Mesothelial cell of epicardium (in vitro differentiated cells): ENCODE results near the gene POU2F2.

- PRO-cap = no peak
These were observed 784 bp upstream of the B3GNT8 start for GRCh38 chr19:41427639-41428676.

DNA sequence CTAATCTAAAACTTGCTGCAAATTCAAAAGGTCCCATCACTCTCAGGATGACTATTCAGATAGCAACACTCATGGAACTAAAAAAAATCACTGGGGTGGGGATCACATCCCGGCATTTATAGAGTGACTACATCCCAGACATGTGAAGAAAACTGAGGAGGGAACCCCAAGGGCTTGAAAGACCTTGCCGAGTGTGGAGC, 35.1 kb downstream of the ERICH4 start:
- PRO-cap = no peak

- PRO-cap = no peak
These were observed 18.3 kb downstream of the CEACAM6 start for GRCh38 chr19:41773568-41774130.

- PRO-cap = no peak
These were observed 12.0 kb upstream of the CEACAM3 start for GRCh38 chr19:41784265-41784932.

DNA sequence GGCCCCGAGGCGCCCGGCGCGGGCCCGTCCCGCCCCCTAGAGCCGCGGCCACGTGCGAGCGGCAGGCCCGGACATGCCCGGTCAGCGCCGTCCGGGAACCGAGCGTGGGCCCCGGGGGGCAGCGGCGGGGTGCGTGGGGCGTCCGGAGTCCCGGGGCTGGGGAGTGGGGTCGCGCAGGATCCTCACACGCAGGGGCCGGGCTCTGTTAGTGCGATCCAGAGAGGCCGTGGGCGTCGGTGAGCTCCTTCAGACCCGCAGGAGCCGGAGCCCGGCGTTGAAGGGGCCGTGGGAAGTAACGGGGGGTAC, 264 bp downstream of the RPS19 start:
- PRO-cap = no peak

- PRO-cap = no peak
These were observed 340 bp downstream of the ARHGEF1 start for GRCh38 chr19:41883402-41883646.

DNA sequence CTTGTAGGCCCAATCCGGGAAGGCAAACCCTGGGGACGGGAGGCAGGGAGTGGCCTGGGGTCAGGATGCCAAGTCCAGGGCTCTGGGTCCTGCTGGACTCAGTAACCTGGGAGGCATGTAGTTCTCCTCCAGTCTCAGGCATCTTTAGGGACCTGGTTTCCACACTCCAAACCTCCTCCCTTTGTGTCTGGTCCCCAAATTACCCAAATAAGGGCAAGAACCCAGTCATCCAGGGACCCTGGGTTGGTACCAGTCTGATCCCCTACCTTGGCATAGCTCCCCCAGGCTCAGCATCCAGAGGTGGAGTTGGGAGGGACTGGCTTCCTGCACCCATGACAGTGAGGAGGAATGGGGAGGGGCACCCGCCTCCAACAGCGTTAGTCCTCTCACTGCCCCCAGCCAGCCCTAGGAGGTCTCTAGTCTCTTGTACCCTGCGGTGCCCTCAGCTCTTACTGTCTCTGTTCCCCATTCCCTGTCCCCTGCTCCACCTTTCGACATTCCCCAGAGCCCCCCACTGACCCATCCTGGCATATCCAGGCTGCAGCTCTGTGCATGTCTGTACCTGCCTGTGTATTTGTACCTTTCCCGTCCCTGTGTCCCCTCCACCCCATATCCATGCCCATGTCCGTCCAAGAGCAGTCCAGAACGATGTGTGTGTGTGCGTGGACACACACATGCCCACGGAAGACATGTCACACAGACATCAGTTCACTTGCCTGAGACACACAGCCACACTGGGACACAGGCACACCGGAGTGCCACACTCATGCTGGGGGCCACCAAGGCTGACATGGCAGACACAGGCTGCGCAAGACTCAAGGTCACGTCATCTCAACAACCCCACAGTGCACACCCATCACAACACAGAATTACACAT, 17.9 kb downstream of the ERFL start:
- PRO-cap = no peak

DNA sequence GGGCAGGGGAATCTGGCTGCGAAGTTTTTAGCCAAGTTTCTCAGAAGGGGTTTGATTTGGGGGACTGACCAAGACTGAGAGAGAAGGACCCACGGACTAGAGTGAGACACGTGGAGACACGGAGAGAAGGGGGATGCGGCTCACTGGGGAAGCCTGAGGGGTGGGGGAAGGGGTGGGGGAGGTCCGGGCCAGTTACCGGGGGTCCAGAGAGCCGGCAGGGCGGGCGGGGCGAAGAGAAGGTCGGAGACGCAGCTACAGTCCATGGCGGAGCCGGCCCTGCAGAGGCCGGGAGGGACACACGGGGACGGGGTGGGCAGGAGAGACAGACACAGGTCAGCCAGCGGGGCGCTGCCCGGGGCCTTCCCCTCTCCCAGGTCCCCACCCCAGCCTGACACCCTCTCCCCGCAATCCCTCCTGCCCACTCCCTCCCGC, 15.6 kb downstream of the ERFL start:
- PRO-cap = no peak

DNA sequence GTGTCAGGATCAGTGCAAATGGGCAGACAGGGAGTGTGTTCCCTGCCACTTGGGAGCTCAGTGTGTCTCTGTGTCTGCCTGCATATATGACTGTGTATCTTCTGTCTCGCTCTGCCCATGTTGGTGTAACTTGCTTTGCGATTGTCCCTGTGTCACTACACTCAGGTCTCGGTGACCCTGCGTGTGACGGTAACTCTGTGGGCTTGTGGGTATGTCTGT, 8.1 kb upstream of the ERFL start:
- PRO-cap = no peak

- PRO-cap = no peak
These were observed 8.5 kb upstream of the ERFL start for GRCh38 chr19:41936695-41937260.

GRCh38 chr19:41997251-41998225, 3.5 kb upstream of the ATP1A3 start:
- PRO-cap = no peak

- PRO-cap = no peak
These were observed at the start of gene POU2F2 for GRCh38 chr19:42132202-42132972. Gene POU2F2 (minus strand): TSS chr19:42132446.

DNA sequence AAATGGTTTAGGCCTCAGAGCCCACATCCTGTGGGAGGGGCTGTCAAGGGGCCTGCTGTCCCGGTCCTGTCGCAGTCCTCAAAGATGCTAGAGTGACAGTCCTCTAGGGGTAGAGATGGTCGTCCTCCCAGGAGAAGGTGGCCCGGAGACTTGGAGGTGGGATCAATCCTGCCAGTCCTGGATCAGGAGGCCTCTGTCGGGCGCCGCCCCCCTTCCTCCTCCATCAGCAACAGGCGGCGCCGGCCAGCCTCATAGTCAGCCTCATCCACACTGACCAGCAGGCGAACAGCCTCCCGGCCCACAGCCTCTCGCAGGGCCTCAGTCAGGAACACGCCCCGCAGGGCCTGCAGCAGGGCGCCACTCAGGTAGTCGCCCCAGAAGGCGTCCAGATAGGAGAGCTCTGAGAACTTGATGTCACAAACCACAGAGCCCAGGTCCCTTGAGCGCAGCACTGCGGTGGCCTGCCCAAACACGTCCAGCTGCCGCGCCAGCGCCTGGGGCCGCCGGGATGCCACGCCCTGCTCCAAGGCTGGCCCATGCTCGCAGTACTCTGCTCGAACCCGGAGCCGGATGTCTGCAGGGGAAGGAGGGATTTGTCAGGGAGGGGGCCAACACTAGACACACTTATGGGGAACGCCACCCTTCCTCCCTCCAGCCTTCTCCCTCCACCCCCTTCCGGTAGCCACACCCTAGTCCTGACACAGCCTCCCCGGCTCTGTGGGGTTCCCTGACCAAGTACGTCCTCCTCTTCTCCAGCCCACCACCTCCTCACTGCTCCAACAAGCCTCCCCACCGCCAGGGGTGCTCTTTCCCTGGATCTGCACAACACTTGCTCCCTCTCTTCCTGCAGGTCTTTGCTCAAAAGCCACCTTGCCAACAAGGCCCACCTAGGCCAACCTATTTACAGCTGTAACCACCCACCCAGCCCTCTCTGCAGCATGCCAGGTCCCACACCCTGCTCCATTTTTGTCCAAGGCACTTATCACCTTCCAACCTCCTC, 17.9 kb downstream of the DEDD2 start:
- PRO-cap = no peak

DNA sequence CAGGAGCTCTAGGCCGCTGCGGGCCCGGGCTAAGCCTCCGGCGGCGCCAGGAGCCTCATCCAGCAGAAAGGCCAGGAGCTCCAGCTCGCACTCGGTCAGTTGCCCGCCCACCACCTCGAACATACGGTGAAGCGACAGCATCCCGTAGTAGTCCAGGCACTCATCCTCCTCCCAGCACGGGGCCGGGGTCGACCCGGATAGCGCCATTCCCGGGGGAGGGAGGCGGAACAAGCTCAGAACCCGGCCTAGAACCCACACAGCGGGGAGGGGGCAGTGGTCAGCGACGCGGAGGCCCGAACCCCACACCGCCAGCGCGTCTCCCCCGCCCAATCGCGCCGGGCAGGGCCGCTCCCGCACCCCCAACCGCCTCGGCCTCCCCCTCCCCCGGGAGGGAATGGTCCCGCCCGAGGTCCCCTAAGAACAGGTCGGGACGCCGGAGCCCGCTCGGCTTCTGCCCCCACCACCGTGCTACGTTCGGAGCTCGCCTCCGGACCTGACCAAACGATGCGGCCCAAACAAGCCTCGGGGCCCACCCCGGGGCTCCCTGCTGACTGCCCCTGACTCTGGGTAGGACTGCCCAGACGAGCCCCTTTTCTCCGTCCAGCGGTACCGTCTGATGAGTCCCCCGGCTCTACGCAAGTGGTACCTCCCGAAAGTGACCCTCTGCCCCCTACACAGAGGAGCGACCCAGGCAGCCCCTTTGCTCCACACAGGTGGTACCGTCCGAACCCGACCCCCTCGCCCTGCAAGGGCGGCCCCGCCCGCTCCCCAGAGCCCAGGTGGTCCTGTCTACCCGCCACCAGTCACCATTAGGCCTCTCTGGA, 464 bp downstream of the DEDD2 start:
- PRO-cap = no peak

- PRO-cap = no peak
These were observed 9.3 kb downstream of the GSK3A start for GRCh38 chr19:42233023-42233577.

DNA sequence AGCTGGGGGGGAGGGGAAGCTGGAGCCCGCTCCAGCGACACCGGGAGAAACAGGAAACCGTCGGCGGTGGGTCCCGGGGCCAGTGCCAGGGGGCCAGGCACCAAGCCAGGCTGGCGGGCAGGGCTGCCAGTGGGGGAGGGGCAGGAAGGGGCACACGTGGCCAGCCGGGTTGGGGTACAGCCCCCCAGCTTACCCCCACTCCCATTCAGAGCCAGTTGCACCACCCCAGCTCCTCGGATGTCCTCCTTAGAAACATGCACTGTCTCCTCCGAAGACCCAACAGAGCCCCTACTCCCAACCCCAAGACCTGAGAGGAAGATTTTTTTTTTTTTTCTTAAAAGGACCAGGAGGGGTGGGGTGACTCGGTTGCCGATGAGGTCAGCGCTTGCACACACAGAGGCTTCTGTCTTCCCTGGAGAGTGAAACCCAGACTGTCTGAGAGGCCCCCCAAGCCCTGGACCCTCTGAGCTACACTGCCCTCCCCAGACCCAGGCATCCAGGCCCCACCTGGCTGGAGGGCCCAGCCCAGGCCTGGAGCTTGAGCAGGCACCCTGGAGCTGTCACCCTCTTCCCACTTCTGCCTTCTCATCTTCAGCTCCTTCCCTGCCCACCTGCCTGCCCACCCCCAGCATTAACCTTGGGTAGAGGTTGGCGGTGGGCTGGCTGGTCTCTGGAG, 4.0 kb downstream of the ERF start:
- PRO-cap = no peak

- PRO-cap = no peak
These were observed 432 bp downstream of the CIC start for GRCh38 chr19:42269373-42269994.

- PRO-cap = no peak
These were observed 14.6 kb upstream of the PRR19 start for GRCh38 chr19:42287028-42288024.

GRCh38 chr19:42291114-42291871, 10.6 kb upstream of the PRR19 start:
- PRO-cap = no peak

GRCh38 chr19:42363559-42363986, 26.5 kb downstream of the CNFN start:
- PRO-cap = no peak